ENCODE measurements around the gene ADRM1.

- RAMPAGE, long total RNA: no peak
- RRBS: no CpG with 5 or more reads among the region's 1 CpG
Measured at GRCh38 chr20:60727472-60727872, 524.6 kb upstream of the CDH4 start.

GRCh38 chr20:61678624-61678859, 387.1 kb downstream of the TAF4 start:
- RAMPAGE, long total RNA: no peak
- RRBS: no CpG with 5 or more reads among the region's 4 CpGs

GRCh38 chr20:62011660-62012022, 54.0 kb downstream of the TAF4 start:
- RAMPAGE, long total RNA: no peak
- RRBS: no CpG with 5 or more reads among the region's 8 CpGs

DNA sequence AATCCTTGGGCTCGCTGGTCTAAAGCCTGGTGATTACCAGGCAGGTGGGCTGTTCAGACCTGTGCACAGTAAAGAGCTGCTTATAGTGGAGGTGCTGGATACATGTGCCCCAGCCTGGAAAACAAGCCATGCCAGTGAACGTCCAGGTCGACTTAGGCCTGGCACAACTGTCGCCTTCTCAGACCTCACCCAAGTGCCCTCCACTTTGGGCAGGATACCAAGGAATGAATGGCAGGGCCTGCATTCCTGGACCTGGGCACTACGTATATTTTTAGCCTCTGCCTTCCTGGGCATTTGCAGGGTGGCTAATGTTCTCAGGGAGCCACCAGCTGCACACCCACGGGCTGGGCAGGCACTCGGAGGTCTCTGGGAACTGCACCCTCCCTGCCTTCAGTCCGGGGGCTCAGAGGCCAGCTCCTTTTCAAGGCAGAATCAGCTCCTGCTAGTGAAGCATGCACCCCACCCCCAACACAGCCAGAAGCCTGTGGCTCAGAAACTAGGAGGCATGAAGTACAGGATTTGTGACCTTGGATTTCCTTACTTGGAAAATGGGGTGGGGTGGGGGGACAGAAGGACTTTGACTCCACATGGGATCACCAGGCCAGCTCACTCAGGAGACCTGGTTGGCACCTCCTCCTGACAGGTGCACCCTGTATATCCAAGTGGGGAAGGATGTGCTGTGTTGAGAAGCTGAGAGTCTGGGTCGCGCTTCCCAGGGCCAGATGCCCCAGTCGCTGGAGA, 2.6 kb upstream of the LSM14B start:
- RAMPAGE, long total RNA: no peak
- RRBS: no CpG with 5 or more reads among the region's 11 CpGs

GRCh38 chr20:62134076-62135196, 8.8 kb downstream of the PSMA7 start:
- RAMPAGE, long total RNA: no peak
- RRBS: 41% methylated on average over 3 of the region's 21 CpGs

DNA sequence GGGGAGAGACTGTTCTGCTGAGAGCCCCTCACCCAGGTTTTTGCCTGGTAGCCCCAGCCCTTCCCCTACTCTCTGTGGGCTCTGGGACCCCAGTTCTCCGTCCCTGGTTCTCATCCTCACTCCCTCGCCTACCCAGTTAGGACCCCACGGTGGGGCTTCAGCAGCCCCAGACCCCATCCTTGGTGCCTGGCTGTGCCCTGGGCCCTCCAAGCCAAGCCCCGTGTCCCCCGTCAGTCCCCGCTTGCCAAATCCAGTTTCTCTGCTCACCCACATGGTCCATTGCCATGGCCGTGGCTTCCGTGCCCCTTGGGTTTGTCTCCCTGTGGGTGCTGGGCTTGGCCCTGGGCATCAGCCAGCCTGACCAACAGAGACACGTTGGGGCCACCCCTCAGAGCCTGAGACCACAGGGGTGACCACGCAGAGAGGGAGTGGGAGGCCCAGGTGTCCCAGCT, 7.6 kb downstream of the SS18L1 start:
- RAMPAGE, long total RNA: no peak
- RRBS: no CpG with 5 or more reads among the region's 10 CpGs

GRCh38 chr20:62246791-62247333, 8.5 kb downstream of the OSBPL2 start:
- RAMPAGE, long total RNA: no peak
- RRBS: 20% methylated on average over 2 of the region's 14 CpGs

- RAMPAGE, long total RNA: no peak
- RRBS: 79% methylated on average over 8 of the region's 18 CpGs
Measured at GRCh38 chr20:62286685-62287148, 16.1 kb upstream of the ADRM1 start.

GRCh38 chr20:62288499-62288698, 14.4 kb upstream of the ADRM1 start:
- RAMPAGE, long total RNA: no peak
- RRBS: no CpG with 5 or more reads among the region's 8 CpGs

DNA sequence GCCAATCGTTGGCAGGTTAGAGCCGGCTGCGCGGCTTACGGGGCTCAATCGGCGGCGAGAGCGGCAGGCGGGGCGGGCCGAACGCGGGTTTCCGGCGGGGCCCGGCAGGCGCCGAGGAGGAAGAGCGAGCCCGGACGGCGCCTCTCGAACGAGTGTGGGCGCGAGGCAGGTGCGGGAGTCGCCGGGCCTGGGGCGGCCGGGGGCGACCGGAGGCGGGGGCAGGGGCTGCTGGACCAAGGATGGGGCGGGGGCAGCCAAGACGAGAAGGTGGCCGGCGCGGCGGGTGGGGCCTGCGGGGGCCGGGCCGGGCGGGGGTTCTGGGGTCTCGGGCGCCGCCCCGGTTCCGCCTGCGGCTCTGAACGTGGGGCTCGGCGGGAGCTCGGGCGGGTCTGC, at the start of gene ADRM1:
ADRM1 (plus strand) TSS at position 117 of the 393 bp plus-strand sequence.
- RAMPAGE, long total RNA: start-site peak on the plus strand centred at position 116 of the sequence, 65 bp wide, 1,464 and 991 reads in 2 replicates
- RRBS: 2% methylated on average over 38 of the region's 56 CpGs

DNA sequence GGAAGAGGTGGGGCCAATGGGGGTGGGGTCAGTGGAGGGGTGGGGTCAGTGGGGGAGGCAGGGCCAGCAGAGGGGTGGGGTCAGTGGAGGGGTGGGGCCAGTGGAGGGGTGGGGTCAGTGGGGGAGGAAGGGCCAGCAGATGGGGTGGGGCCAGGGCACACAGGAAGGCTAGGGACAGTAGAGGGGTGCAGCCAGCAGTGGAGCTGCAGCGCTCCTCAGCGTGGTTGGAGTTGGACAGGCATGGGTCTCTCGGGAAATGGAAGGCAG, 18.8 kb downstream of the ADRM1 start:
- RAMPAGE, long total RNA: no peak
- RRBS: no CpG with 5 or more reads among the region's 3 CpGs

DNA sequence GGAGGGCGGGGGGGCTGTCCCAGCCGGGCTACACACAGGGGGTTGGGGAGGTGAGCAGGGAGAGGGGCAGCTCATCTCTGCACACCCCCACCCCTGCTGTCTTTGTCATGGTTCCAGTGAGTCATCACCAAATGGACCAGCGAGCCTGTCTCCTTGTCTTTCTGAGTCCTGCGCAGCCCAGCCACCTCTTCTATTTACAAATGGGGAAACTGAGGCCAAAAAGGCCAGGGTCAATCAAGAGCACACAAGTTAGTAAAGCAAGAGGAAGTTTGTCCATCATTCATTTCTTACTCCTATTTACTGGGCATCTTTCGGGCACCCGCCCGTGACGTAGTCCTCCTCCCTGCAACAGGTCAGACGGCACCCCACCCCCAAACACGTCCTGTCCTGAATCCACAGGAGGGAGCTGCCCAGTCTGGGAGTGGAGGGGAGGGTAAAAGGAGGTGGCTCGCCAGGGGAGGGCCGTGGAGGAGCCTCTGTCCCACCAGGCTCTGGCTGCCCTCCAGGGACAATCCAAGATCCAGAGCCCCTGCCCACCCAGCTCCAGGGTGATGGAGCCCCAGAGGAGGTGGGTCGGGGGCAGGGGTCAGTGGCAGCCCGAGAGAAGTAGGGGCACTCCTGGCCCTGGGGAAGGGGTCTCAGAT, 2.4 kb upstream of the LAMA5 start:
- RAMPAGE, long total RNA: no peak
- RRBS: no CpG with 5 or more reads among the region's 14 CpGs

- RAMPAGE, long total RNA: no peak
- RRBS: no CpG with 5 or more reads among the region's 22 CpGs
Measured at GRCh38 chr20:62373788-62374205, 6.7 kb upstream of the LAMA5 start.

GRCh38 chr20:62388038-62389116, 1.5 kb downstream of the RPS21 start:
- RAMPAGE, long total RNA: no peak
- RRBS: 32% methylated on average over 3 of the region's 26 CpGs

- RAMPAGE, long total RNA: no peak
- RRBS: no CpG with 5 or more reads among the region's 13 CpGs
Measured at GRCh38 chr20:62481228-62481743, 5.5 kb upstream of the GATA5 start.

GRCh38 chr20:62489693-62489999, 13.9 kb upstream of the GATA5 start:
- RAMPAGE, long total RNA: no peak
- RRBS: no CpG with 5 or more reads among the region's 5 CpGs

DNA sequence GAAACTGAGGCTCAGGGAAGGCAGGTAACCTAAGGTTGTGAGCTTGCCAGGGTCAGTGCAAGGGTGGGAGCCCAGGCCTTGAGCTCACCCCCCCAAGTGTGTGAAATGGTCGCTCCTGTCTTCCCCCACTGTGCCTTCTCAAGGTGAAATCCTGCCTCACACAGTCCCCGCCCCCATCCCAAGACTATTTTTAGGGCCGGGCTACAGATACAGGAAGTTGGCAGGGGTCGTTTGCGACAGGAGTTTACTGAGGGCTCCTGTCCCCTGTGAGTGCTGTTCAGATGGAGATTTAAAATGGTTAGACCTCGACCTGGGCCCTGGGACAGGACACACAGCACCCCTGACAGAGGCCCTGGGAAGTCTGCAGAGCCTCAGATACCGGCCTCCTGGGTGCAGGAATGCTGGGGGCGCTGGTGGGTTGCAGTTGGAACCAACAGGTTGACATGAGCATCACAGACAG, 18.8 kb upstream of the GATA5 start:
- RAMPAGE, long total RNA: no peak
- RRBS: 81% methylated on average over 2 of the region's 8 CpGs

DNA sequence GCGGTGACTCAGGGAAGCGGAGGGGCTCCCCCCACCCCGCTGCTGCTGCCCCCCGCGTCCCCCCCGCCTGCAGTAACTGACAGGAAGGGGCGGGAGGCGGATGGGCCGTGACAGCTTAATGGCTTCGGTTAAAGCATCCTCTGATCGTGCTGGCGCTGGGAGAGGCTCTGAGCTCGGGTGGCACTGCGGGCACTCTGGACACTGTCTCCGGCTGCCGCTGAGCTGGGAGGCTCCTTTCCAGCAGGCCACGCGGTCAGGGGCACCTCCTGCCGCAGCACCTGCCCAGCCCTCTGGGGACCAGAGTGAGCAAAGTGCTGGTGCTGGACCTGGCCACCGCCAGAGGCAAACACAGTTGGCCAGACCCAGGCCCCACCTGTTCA, 38.5 kb upstream of the SLCO4A1 start:
- RAMPAGE, long total RNA: no peak
- RRBS: no CpG with 5 or more reads among the region's 20 CpGs

- RAMPAGE, long total RNA: no peak
- RRBS: no CpG with 5 or more reads among the region's 23 CpGs
Measured at GRCh38 chr20:62617728-62618533, 24.4 kb upstream of the SLCO4A1 start.

- RAMPAGE, long total RNA: no peak
- RRBS: no CpG with 5 or more reads among the region's 29 CpGs
Measured at GRCh38 chr20:62704196-62705015, 4.2 kb upstream of the NTSR1 start.